ENCODE measurements around the genes TRIM26 and MDC1.

- PRO-cap: no peak
- RAMPAGE, long total RNA, 4 experiments: no peak in any of the 4 experiments
Observed at GRCh38 chr6:30171437-30172513, 8.4 kb downstream of the TRIM15 start.

- PRO-cap: no peak
- RAMPAGE, long total RNA, 4 experiments: no peak in any of the 4 experiments
Observed at GRCh38 chr6:30198599-30199064, 14.6 kb downstream of the TRIM26 start.

DNA sequence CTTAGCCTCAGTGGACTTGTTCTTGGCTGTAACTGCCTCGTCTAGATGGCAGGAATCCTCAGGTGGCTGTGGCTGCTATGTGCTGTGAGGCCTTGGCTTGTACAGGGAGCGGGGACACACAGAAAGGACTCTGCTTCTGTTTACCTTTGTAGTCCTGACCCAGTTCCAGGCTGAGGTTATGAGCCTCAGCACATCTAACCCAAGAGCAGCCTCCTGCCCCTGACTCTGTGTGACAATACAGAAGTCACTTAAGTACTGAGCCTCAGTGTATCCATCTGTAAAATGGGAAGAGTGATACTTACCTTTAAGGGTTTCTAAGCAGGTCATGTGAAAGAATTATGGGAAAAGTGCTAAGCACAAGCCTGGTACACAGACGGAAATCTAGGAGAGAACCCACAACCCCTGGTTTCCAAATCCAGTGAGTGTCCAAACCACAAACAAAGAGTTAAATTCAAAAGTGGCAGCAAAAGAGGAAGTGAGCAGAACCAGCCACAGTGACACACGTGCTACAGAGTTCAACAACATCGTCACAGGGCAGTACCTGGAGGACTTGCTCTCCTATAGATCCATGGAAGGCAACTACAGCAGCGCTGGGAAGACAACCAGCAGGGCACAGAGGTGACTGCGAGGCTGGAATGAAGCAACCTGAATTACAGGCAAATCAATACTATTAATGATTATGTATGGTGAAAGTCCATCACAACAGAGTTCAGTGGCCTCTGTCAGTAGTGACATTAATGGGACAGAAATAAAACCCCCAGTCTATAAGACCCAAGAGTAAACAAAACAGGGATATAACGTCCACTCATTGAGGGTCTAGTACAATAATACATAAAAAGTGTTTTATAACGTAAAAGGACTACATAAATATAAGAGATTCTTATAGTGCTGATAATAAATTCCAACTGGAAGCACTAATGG is 12.5 kb downstream of the TRIM26 start:
- PRO-cap: no peak
- RAMPAGE, long total RNA, 4 experiments: no peak in any of the 4 experiments

DNA sequence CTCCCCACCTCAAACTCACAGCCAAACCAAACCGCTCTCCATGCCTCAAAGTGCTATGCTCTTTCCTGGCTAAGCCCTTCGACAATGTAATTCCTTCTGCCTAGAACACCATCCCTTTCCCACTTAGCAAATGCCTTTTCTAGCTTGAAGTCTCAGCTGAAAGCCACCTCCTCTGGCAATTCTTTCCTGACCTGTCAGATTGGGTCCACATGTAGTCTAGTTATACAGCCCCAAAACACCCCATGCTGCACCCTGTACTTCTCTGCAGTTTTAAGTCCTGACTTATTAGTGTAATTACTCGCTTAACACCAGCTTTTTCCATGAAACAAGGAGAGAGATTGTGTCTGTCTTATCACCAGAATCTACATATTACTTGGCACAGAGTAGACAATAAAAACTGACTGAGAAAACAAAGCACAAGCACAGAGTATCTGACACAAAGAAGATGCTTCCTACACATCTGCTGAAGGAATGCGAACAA is 5.5 kb downstream of the TRIM26 start:
- PRO-cap: no peak
- RAMPAGE, long total RNA, 4 experiments: start-site peak on the minus strand in 1 of 4 experiments, centred at position 182 of the sequence, 6 reads per replicate

DNA sequence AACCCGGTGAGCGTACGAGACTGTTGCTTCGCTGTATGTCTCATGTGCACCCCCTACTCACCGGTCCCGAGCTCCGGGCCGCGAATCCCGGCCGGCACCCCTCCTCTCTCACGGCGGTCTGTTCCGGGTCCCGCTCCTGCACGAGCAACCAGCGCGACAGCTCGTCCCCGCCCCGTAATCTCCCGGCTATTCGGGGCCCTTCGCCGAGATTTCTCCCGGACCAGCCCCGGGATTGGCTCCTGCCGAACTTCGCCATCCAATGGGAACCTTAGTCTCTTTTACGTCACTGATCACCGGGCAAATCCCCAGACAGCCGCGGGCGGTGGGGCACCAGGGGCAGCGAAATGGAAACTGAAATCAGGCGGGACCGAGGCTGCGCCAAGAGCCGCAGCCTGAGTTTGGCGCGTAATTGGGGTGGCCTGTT is at the start of gene TRIM26:
Gene TRIM26, minus strand, starts transcription at position 163 of the 424 bp plus-strand sequence.
- PRO-cap: bidirectional peak, plus-strand start at position 360 of the sequence, minus-strand start at position 184 of the sequence
- RAMPAGE, long total RNA, 4 experiments: start-site peak on the minus strand in 3 of 4 experiments, centred at positions 137 to 144 of the sequence, 52 to 99 reads per replicate

GRCh38 chr6:30283136-30284092 is 43.3 kb upstream of the TRIM39 start:
- PRO-cap: no peak
- RAMPAGE, long total RNA, 4 experiments: no peak in any of the 4 experiments

GRCh38 chr6:30284399-30285004 is 42.2 kb upstream of the TRIM39 start:
- PRO-cap: no peak
- RAMPAGE, long total RNA, 4 experiments: no peak in any of the 4 experiments

DNA sequence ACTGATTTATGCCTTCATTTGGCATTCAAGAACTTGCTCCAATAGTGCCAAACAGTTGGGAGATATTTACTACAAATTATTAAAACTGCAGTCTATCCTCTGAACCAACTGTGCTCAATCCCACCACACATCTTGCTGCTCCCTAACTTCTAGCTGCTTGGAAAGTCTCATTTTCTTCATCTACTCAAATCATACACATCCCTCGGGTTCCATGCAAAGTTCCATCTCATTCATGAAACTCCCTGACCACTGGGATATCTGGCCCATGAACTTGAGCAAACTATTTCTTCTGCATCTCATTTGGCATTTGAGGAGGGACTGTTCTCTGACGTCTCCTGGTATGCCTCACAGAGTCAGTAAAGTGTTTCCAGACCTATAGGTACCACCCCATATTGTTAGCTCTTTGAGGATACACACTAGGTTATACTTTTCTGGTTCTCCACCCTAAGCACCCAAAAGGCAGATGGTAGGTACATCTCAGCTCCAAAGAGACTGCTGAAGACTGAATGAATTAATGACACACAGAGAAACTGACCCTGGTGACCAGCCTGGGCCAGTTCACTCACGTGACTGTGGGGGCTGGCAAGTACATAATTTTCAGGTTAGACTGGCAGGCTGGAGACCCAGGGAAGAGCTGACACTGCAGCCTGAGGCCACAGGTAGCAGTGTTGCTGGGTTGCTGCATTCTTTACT is 36.7 kb upstream of the TRIM39 start:
- PRO-cap: no peak
- RAMPAGE, long total RNA, 4 experiments: no peak in any of the 4 experiments

DNA sequence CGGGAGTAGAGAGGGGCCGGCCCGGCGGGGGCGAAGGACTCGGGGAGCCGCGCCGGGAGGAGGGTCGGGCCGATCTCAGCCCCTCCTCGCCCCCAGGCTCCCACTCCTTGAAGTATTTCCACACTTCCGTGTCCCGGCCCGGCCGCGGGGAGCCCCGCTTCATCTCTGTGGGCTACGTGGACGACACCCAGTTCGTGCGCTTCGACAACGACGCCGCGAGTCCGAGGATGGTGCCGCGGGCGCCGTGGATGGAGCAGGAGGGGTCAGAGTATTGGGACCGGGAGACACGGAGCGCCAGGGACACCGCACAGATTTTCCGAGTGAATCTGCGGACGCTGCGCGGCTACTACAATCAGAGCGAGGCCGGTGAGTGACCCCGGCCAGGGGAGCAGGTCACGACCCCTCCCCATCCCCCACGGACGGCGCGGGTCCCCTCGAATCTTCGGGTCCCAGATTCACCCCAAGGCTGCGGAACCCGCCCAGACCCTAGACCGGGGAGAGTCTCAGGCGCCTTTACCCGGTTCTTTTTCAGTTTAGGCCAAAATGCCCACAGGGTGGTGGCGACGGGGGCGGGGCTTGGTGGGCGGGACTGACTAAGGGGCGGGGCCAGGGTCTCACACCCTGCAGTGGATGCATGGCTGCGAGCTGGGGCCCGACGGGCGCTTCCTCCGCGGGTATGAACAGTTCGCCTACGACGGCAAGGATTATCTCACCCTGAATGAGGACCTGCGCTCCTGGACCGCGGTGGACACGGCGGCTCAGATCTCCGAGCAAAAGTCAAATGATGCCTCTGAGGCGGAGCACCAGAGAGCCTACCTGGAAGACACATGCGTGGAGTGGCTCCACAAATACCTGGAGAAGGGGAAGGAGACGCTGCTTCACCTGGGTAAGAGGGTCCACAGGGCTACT is 575 bp downstream of the HLA-E start:
- PRO-cap: unidirectional peak, minus-strand start at position 529 of the sequence
- RAMPAGE, long total RNA, 4 experiments: no peak in any of the 4 experiments

DNA sequence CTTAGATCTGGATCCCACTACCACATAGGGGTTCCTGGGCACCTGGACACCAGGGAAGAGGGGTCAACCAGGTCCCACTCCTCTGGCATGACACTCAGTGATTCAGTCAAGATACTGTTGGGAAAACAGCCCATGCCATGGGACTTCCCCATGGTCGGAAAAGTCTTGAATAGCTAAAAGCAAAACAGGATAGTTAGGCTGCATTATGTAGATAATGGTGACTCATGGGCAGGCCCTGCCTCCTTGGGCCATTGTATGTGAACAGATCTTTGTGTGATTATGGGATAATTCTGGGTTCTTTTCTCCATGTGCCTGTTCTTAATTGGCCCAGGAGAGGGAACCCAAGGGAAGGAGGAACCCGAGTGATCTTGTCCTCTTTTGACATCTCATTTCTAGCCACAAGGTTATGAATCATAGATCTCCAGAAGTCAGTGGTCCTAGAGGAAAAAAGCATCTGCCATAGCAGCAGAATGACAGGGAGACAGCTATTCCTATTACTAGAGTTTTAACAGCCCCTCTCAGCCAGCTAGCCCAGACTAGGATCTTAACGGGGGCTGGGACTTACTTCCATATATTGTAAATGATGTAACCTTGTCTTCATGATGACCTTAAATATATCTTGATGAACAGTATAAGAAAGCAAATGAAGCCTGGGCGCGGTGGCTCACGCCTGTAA is 7.3 kb downstream of the HLA-E start:
- PRO-cap: no peak
- RAMPAGE, long total RNA, 4 experiments: no peak in any of the 4 experiments

GRCh38 chr6:30614274-30614466 is 2.9 kb downstream of the PPP1R10 start:
- PRO-cap: no peak
- RAMPAGE, long total RNA, 4 experiments: no peak in any of the 4 experiments

GRCh38 chr6:30615337-30616187 is 1.5 kb downstream of the PPP1R10 start:
- PRO-cap: no peak
- RAMPAGE, long total RNA, 4 experiments: no peak in any of the 4 experiments

- PRO-cap: no peak
- RAMPAGE, long total RNA, 4 experiments: no peak in any of the 4 experiments
Observed at GRCh38 chr6:30633320-30633715, 6.6 kb downstream of the ATAT1 start.

GRCh38 chr6:30647645-30648027 is 703 bp downstream of the C6orf136 start:
- PRO-cap: no peak
- RAMPAGE, long total RNA, 4 experiments: no peak in any of the 4 experiments

- PRO-cap: no peak
- RAMPAGE, long total RNA, 4 experiments: no peak in any of the 4 experiments
Observed at GRCh38 chr6:30665487-30665689, 7.4 kb downstream of the DHX16 start.

GRCh38 chr6:30712417-30712968 is 4.6 kb downstream of the MDC1 start:
- PRO-cap: no peak
- RAMPAGE, long total RNA, 4 experiments: no peak in any of the 4 experiments

- PRO-cap: bidirectional peak, plus-strand start at chr6:30717435, minus-strand start at chr6:30717246; unidirectional peak, plus-strand start at chr6:30717574; unidirectional peak, plus-strand start at chr6:30717626; unidirectional peak, plus-strand start at chr6:30717696
- RAMPAGE, long total RNA, 4 experiments: start-site peak on the minus strand in 2 of 4 experiments, at chr6:30717271-30717444 at its widest, 6 to 55 reads per replicate
Observed at GRCh38 chr6:30716959-30717906, at the start of gene MDC1. MDC1 (minus strand) TSS chr6:30717281.

DNA sequence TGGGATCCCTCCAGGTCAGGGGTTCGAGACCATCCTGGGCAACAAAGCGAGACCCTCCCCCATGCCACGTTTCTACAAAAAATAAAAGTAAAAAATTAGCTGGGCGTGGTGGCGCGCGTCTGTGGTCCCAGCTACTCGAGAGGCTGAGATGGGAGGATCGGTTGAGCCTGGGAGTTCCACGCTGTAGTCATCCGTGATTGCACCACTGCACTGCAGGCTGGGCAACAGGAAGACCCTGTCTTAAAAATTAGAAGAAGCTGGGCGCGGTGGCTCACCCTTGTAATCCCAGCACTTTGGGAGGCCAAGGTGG is 1.7 kb downstream of the TUBB start:
- PRO-cap: no peak
- RAMPAGE, long total RNA, 4 experiments: no peak in any of the 4 experiments

- PRO-cap: no peak
- RAMPAGE, long total RNA, 4 experiments: no peak in any of the 4 experiments
Observed at GRCh38 chr6:30726328-30727100, 6.4 kb downstream of the TUBB start.

DNA sequence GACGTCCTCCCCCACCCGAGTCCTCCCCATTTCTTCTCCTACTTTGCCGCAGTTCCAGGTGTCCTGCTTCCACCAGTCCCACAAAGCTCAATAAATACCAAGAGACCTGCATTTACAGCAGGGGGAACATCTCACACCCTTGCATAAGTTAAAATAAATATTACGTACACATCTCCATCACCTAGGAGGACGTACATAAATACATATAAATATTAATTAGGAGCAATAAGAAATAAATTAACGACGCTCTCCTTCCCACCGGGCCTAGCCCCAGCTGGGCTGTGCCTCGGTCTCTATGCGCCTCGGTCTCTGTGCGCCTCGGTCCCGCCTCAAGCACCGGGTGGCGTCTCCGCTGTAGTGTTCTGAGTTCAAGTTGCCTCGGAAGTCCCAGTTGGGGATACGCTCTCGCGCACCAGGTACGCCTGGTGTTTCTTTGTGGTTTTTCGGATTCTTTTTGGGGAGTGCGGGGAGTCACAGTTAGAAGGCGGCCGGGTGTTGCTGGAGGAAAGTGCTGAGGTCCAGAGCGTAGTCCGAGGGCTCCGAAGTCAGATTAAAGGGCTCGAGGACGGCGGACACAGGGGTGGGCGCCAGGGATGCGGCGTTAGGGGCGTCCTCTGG is 779 bp downstream of the IER3 start:
- PRO-cap: no peak
- RAMPAGE, long total RNA, 4 experiments: no peak in any of the 4 experiments